Progenitor cell of endocrine pancreas (in vitro differentiated cells): ENCODE results near the genes EPHA5, PRR27 and CSN3.

- PRO-cap, result bidirectional peak, plus-strand start at chr4:65670458, minus-strand start at chr4:65670463
These were observed at the start of gene EPHA5 for GRCh38 chr4:65670192-65671083. Gene EPHA5, minus strand, starts transcription at chr4:65670489.

- PRO-cap, result no peak
These were observed 17.1 kb downstream of the STAP1 start for GRCh38 chr4:67575187-67576456.

- PRO-cap, result no peak
These were observed 41.6 kb downstream of the UBA6 start for GRCh38 chr4:67659312-67659756.

DNA sequence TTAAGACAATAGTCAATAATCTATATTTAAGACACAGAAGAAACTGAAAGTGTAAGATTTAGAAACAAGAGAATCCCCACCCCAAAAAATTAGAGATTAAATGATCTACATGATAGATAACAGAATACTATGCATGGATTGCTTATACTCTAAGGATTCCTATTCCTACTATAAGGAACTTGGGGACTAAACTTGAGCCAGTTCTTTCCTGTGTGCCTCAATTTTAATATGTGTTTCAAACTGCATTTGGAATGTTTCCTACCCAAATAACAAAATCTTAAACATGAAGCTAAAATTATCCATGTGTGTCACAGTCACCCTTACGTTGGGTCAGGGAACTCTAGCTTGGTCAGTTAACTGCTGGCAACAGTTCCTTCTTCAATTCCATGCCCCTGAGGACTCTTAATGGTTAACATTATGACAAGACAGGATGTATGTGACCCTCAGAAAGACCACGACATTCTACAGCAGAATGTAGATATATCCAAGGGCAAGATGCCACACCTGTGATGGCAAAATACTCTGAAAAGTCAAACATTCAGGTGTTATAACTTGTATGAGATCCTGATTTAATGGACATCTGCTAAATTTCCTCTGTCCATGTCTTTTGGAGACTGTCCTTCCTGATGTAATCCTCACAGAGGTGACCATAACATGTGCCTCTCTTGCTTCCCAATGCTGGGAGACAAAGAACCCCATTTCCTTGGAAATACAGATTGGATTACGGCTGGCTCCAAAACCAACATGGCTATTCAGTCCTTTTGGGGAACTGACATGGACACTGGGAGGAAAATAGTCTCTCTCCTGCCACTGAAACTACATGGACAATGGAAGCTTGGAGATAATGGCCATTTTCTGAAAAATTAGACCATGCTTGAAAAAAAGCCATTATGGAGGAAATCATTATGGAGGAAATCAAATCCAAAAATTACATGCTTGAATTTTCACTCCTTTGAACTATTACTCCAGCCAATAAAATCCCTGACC lies 39.2 kb downstream of the YTHDC1 start:
- PRO-cap, result no peak

DNA sequence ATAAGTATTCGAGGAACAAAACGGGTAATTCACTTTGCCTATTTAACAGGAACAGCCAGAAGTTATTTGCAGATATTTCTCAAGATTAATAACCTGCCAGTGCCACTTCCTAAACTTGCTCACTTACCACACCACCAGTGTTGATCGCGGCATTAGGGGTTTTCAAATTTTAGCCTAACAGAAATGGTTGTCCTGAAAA lies 808 bp downstream of the YTHDC1 start:
- PRO-cap, result no peak

- PRO-cap, result no peak
These were observed 26.1 kb upstream of the YTHDC1 start for GRCh38 chr4:68375970-68376360.

DNA sequence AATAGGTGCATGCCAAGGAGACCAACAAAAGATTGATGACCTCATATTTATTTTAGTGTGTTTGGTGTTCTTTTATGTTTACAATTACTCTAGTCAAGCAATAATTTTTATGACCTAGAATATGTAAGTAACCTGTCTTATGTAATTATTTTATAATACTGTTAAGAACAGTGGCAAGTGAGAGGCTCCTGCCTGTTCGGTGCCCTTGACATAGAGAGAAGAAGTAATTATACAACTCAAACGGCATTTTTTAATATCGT lies 232 bp upstream of the UGT2B15 start:
- PRO-cap, result no peak

GRCh38 chr4:68861168-68861391 lies 45.3 kb downstream of the UGT2B10 start:
- PRO-cap, result no peak

- PRO-cap, result no peak
These were observed 370 bp upstream of the UGT2A3 start for GRCh38 chr4:68951972-68952376.

DNA sequence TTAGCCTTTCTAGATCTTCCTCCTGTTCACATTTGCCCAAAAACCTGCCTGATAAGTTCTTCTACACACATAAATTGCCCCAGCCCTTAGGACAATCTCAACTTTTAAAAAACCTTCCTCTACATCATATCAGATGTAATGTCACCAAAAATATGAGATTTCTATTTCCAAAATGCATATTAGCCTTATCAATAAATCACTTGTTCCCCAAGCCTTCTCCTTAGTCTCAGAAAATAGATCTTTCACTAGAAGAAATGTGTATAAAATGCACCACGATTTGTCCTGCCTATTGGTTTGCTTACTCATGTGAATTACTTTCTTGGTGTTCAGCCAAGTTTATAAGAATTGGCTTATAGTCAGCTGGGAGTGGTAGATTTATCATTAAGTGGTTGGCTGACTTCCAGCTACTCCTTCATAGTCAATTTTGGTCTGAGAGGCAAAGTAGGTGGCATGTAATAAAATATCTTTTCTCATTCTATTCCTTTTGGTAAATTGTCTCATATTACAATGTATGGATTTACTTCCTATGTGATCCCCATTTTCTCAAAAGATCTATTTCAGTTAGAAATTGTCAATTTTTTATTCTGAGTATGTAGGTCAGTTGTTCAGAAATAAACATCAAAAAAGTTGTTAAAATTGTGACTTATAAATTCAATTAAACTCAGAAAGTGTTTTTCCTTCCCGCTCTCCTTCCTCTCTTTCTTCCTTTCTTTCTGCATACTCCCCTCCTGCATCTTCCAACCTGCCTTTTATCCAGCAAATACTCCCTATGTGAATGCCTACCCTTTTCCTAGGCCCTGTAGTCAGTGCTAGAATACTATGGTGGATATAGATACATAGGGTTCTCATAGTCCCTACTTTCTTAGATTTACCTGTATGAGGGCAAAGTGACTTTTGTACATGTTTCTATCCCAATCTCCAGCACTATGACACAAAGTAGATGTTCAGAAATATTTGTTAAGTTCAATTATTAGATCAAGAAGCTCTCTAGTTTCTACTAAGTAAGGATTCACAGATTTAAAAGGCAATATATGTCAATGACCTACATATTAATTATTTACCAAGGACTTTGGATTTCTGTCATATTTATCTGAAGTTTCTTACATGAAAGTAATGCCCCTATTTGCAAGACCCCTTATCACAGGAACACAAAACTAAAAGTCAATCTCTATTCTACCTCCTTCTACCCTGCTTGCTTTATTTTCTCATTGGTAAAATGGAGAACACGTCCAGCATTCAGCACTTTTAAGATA lies 971 bp downstream of the SULT1E1 start:
- PRO-cap, result no peak

GRCh38 chr4:70153803-70154331 lies at the start of gene PRR27:
Gene PRR27, plus strand, starts transcription at chr4:70154237.
- PRO-cap, result no peak

GRCh38 chr4:70242346-70242753 lies at the start of gene CSN3:
Gene CSN3, plus strand, starts transcription at chr4:70242597.
- PRO-cap, result no peak

DNA sequence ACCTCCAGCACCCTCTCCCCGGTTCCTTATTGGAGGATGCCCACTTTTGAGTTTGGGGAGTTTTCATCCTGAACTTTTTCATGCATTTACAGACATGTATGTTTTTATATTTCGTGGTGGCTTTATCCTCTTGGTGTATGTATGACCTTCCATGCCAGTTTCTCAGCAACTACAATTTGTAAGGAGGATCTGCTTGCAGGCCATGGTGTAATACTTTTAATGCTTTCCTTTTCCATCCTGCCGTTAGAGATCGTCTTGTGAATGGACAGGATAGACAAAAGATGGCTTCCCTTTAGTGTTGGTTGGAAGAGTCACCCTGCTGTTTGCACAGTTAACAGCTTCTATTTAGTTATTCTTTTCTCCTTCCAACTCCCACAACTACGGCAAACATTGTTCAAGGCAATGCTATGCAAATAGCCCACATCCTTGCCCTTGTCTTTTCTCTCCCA lies 12.3 kb upstream of the RUFY3 start:
- PRO-cap, result no peak

- PRO-cap, result no peak
These were observed 161.4 kb downstream of the GC start for GRCh38 chr4:71622413-71622929.

- PRO-cap, result no peak
These were observed 10.8 kb downstream of the GC start for GRCh38 chr4:71772887-71773676.

GRCh38 chr4:71833289-71833695 lies 49.4 kb upstream of the GC start:
- PRO-cap, result no peak

- PRO-cap, result no peak
These were observed 100.4 kb downstream of the COX18 start for GRCh38 chr4:72969152-72969419.

- PRO-cap, result no peak
These were observed 30.6 kb upstream of the COX18 start for GRCh38 chr4:73100021-73100695.

- PRO-cap, result no peak
These were observed 48.9 kb upstream of the COX18 start for GRCh38 chr4:73118291-73118967.

DNA sequence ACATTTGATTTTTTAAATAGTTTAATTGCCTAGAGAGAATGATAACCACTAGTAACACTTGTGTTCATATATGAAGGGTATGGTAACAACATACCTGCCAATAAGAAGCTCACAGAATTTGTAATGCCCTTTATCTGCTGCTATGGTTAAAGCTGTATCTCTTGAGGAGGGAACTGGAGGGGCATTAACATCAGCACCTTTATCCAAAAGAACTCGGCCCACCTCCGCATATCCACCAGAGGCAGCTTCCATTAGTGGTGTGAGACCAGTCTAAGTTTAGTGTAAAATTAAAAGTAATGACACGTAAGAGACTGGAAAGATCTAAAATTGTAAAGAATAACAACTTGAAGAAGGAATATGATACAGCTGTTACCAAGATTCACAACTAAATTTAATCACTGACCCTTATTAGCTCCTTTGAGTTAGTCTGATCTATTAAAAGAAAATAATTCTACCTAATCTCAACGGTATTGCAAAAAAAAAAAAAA lies 50.6 kb upstream of the COX18 start:
- PRO-cap, result no peak